Urinary bladder (tissue), 3 donors: ENCODE results near the genes LRRTM3 and CTNNA3.

GRCh38 chr10:62050682-62051643 is 149.5 kb downstream of the ARID5B start:
- PRO-cap: bidirectional peak, plus-strand start at chr10:62051284, minus-strand start at chr10:62051177
- RAMPAGE, long total RNA: no peak

- PRO-cap: no peak
- RAMPAGE, long total RNA: no peak
These were observed 153.3 kb downstream of the ARID5B start for GRCh38 chr10:62054461-62055447.

DNA sequence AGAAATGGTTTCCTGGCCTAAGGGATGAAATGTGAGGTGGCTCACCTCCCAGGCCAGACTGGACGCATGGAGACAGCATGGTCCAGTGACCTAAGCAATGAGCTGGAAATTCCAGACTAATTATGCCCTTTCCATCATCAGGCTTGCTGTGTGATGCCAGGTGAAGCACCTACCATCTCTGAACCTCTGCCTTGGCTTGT is 146.9 kb upstream of the NRBF2 start:
- PRO-cap: no peak
- RAMPAGE, long total RNA: no peak

- PRO-cap: no peak
- RAMPAGE, long total RNA: no peak
These were observed 20.3 kb downstream of the NRBF2 start for GRCh38 chr10:63153245-63154014.

DNA sequence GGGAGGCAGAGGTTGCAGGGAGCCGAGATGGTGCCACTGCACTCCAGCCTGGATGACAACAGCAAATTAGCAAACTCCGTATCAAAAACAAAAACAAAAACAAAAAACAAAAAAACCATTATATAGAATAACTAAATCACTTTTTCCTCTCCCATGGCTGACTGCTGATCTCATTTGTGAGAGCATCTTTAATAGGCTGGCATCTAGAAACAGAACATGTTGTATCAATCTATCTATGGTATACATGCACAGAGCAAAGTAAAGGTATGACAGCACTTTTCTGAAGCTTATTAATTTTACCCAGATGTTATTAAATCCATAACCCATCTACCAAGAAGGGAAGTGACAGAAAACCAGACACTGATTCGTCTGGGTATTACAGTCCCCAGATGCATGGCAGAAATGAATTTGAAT is 31.7 kb downstream of the NRBF2 start:
- PRO-cap: no peak
- RAMPAGE, long total RNA: no peak

GRCh38 chr10:63187474-63187760 is 54.3 kb downstream of the NRBF2 start:
- PRO-cap: no peak
- RAMPAGE, long total RNA: no peak

- PRO-cap: no peak
- RAMPAGE, long total RNA: no peak
These were observed 80.5 kb downstream of the NRBF2 start for GRCh38 chr10:63213517-63214174.

DNA sequence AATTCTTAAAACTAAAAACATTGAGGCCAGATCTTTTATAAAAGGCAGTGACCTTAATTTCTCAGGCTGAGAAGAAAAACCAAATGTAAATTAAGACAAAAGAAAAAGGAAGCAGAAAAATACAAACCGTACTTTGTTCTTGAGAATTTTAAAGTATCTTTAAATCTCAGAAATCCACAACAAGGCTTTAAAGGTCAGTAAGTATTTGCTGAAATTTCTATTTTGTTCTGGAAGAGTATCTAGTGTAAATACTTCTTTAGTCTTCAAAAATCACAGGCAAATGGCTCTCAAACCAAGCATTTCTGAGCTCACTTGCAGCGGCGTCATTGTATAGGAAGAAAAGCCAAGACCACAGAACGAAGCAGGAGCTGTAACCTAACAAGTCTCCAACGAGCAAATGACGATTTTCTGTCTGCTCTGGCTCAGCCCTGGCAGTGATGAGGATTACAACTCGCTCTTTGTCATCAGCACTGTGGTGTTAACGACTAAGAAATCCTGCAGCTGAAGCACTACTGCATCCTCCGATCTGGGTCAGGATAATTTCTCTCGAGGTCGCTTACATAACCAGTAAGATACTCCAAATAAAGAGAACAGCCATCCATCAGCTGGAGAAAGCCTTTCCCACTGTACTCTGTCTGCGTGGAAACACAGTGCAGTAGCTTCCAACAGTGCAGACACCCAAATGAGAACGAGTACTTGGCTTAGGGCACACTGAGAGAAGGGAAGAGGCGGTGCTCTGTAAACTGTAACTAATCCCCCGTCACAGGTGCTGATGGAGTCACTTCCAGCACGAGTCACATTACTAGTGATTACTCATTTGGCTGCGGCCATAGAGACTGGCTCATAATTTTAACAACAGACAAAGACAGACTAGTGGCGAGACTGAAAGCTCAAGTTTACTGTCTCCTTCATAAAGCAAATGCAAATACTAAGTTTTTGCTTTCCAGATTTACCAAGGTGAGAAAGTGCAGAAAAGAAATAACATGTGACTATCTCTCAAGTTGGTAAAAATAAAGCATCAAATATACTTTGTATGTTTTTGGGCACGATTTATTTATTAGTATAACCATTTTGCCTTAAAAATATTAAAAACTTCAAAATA is 135.8 kb downstream of the NRBF2 start:
- PRO-cap: unidirectional peak, minus-strand start at position 399 of the sequence; unidirectional peak, minus-strand start at position 533 of the sequence; bidirectional peak, plus-strand start at position 858 of the sequence, minus-strand start at position 676 of the sequence
- RAMPAGE, long total RNA: no peak

- PRO-cap: no peak
- RAMPAGE, long total RNA: no peak
These were observed 28.8 kb downstream of the JMJD1C start for GRCh38 chr10:63436874-63437397.

GRCh38 chr10:63442413-63443312 is 23.1 kb downstream of the JMJD1C start:
- PRO-cap: no peak
- RAMPAGE, long total RNA: no peak

GRCh38 chr10:63464528-63464774 is 1.3 kb downstream of the JMJD1C start:
- PRO-cap: no peak
- RAMPAGE, long total RNA: no peak

DNA sequence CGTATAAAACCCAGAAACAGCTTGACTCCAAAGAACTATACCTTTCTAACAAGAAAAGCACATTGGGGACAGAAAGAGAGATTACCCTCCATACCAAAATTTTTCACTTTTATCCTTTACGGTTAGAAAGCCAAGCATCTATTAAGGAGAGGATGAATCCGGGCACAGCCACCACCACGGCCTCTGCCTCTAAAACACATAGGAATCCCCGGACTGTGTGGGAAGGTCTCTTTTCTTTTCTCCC is 1.1 kb downstream of the JMJD1C start:
- PRO-cap: no peak
- RAMPAGE, long total RNA: no peak

DNA sequence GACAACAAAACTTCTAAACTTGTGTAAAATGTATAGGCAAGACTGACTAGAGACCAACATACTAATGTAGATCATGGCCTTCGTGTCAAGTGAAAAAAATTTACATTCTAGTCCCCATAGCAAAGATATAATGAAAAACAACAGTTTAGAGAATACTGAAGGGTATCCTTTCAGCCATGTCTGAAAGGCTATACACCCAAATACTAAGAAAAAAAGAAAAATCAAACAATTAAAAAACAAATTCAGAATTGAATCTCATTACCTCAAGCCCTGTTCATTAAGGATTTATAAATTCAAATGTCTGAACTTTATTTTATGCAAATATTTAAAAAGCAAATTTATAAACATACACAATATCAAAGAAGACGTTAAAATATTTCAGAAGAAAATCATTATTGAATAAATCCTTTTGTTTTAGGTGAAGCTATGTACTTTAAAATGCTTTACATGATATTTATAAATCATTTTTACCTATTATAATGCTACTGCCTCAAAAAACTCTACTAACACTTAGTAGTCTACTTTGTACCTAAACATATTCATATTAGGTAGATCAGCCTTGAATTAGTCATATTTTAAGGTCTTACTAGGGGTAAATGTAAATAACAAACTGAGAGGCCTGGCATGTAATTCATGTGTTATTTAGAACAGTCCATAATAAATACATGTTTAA is 21.6 kb upstream of the REEP3 start:
- PRO-cap: no peak
- RAMPAGE, long total RNA: no peak

- PRO-cap: no peak
- RAMPAGE, long total RNA: no peak
These were observed 573 bp upstream of the REEP3 start for GRCh38 chr10:63520602-63521054.

DNA sequence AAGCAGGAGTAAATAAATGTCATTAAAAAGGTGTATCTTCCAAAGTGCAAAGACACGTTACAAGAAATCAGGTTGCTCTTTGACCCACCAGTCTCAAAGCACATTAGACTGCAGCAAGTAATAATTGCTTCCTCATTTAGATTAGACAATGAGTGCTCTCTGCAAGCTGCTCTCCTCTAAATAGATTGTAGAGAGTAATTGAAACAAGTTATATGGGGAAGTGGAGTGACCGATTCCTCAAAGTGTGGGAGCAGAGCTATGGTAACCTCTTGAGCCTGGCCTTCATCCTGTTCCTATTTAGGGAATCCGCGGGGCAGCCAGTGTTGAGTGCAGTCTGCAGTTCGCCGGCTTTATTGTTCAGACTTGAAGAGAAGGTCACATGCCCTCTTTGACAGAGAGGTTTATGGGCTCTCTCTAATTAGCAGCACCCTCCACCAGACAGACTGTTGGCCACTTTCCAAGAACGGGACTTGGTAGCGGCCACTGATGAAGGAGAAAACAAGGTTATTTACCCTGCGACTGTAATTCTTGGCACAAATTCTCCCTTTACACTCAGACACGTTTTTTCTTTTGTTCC is 107.4 kb downstream of the REEP3 start:
- PRO-cap: no peak
- RAMPAGE, long total RNA: no peak

GRCh38 chr10:63644446-63644903 is 123.3 kb downstream of the REEP3 start:
- PRO-cap: bidirectional peak, plus-strand start at chr10:63644664, minus-strand start at chr10:63644517
- RAMPAGE, long total RNA: no peak

DNA sequence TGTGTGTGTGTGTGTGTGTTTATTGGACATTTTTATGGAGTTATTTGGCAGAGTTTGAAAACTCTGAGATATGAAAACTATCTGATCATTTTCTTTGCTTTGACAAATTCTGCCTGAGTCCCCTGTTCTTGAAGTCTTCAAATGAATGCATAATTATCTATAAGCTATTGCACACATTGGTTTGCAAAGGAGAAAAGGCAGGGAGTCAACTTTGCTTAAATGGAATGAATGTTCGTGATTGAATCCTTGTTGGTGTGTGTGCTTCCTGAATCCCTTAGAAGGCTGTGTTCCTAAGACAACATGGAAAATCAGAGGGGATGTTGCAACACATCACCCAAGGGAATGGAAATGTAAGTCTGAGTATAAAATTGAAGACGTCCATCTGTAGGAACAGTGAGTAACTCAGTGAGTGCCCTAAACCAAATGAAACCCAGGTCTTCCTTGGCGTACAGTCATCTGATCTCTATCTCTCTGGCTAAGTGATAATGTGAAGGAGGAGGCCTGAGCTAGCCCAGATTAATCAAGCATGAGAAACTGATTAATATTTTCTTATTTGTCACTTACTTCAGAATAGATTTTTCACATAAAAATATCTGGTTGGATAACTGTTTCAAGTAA is 161.1 kb downstream of the REEP3 start:
- PRO-cap: no peak
- RAMPAGE, long total RNA: no peak

- PRO-cap: no peak
- RAMPAGE, long total RNA: start-site peak on the plus strand at chr10:66926016-66926063, 49 and 24 reads in 2 replicates
These were observed at the start of gene LRRTM3 for GRCh38 chr10:66925678-66926289. Gene LRRTM3 (plus strand): TSS chr10:66926036.

GRCh38 chr10:67695852-67696487 is at the start of gene CTNNA3:
Gene CTNNA3 (minus strand): TSS chr10:67696195.
- PRO-cap: no peak
- RAMPAGE, long total RNA: no peak

GRCh38 chr10:67700096-67700377 is 4.0 kb upstream of the CTNNA3 start:
- PRO-cap: no peak
- RAMPAGE, long total RNA: no peak